Choroid plexus epithelial cell (primary cell): ENCODE measurements around a stretch of chr1.

DNA sequence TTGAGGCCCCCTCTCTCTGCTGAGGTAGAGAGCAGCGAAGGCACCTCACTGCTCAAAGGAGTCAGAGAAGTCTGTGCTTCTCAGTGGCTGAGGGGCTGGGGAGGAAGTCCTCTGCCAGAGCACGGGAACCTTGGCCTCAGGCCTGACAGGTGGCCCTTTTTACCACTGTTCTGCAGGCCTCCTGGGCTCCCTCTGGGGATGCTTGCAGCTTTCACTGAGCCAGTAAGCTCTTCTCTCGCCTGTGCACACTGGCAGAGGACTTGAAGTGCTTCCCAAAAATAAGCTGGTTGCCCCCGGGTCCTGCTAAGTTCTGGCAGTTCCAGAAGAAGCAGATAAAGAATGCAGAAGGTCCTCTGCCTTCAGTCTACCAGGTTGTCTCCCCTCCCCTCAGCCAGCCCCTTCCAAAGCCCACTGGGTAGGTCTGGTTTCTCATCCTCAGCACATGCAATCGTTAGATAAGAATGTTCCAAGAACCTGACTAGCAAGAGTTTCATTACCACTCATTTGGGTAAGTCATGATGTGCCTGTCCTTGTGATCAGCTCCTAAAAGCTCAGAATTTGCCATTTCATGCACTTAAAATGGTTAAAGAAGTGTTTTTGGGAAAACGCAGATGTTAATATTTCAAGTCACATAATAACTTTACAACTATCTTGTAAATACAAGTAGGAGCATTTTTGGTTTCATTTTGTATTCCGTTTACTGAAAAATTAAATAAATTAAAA lies 53.9 kb downstream of the TENT5C start:
- RRBS, result no CpG with 5 or more reads among the region's 7 CpGs

DNA sequence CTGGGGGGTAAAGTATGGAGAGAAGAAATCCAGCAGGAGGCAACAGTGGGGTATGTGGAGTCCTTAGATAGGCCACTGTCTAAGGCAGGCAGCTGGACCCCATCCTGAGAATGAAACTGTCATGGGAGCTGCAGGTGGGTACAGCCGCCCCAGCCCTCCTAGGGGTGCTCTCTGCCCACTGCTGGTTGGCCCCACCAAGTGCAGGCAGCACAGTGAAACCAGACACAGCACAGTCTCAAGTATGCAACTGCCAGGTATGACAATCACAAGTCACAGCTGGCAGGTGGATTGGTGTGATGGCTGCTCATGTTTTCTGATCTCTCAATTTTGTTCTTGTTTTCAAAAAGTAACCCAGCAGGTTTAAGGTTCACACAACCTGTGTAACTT lies 80.6 kb downstream of the TENT5C start:
- RRBS, result no CpG with 5 or more reads among the region's 1 CpG

- RRBS, result no CpG with 5 or more reads among the region's 4 CpGs
These were observed 154.6 kb downstream of the TENT5C start for GRCh38 chr1:117760394-117760967.

- RRBS, result no CpG with 5 or more reads among the region's 2 CpGs
These were observed 32.7 kb downstream of the GDAP2 start for GRCh38 chr1:117896720-117897210.

GRCh38 chr1:117930439-117931075 lies 1.0 kb downstream of the WDR3 start:
- RRBS, result no CpG with 5 or more reads among the region's 12 CpGs

- RRBS, result no CpG with 5 or more reads among the region's 5 CpGs
These were observed 27.2 kb upstream of the HAO2 start for GRCh38 chr1:119341228-119342004.

GRCh38 chr1:119679133-119679572 lies 31.1 kb upstream of the ZNF697 start:
- RRBS, result no CpG with 5 or more reads among the region's 1 CpG

DNA sequence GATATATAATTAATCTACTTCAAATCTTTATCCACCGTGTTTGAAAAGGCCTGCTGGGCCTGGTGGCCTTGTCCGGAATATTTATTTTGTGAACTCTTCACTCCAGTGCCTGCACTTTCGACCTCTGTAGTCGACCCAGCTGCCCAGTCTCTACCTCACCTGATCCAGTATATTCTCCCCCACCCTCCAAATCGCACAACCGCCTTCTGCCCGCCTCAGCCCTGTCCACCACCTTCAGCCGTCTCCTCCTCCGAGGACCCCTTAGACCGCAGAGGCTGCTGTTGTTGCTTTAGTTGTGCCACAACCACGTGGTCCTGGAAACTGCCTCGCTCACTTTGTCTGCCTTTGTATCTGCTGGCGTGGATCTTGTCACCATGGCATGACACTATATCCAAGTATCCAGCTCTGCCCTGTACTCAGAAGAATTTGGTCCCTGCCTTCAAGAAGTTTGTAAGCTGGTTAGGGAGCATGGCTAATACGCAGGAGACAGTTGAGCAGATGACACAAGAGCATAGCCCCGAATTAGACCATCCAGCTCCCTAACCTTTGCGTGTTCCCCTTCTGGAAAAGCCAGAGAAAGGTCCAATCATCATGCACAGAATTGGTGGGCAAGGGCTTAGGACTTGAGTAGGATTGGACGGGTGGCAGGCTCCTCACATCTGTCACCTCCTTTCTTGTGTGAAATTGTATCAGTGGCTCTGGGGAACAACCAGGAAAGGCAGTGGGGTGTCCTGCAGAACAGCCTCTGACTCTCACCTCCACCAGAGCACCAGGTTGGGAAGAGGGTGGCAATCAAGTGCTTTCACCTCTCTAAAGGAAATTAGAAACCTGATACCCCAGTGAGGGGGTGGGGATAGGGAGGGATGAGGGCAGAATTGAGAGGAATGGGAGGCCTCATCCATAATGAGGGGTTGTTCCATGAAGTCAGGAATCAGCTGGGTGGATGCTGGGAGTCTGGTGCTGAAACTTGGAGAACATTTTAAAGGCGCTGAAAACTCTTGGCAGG lies 1.6 kb downstream of the PHGDH start:
- RRBS, result no CpG with 5 or more reads among the region's 18 CpGs

DNA sequence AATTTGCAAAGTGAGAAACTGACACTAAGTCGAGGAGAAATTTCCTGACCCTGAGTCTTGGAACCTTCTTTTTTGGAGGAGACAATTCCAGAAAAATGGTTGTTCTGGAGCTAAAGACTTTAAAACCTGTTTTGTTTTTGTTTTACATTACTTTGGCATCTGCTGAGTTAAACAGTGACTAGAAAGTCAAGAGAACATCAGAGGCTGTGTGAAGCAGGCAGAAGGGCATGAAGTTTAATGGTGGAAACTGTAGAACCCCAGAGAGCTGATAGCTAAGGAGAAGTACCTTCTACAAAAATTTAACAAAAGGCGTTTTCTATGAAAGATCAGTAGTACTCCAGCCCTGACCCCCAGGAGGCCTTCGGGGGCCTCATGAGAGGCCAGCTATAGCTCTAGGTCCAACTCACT lies 10.5 kb upstream of the HMGCS2 start:
- RRBS, result no CpG with 5 or more reads among the region's 3 CpGs

GRCh38 chr1:119782649-119783810 lies 14.3 kb upstream of the HMGCS2 start:
- RRBS, result no CpG with 5 or more reads among the region's 10 CpGs

- RRBS, result no CpG with 5 or more reads among the region's 3 CpGs
These were observed 5.1 kb upstream of the REG4 start for GRCh38 chr1:119816295-119816801.

GRCh38 chr1:120068788-120069064 lies 736 bp downstream of the NOTCH2 start:
- RRBS, result no CpG with 5 or more reads among the region's 23 CpGs

GRCh38 chr1:120460233-120460805 lies 45.5 kb downstream of the NBPF8 start:
- RRBS, result no CpG with 5 or more reads among the region's 2 CpGs

DNA sequence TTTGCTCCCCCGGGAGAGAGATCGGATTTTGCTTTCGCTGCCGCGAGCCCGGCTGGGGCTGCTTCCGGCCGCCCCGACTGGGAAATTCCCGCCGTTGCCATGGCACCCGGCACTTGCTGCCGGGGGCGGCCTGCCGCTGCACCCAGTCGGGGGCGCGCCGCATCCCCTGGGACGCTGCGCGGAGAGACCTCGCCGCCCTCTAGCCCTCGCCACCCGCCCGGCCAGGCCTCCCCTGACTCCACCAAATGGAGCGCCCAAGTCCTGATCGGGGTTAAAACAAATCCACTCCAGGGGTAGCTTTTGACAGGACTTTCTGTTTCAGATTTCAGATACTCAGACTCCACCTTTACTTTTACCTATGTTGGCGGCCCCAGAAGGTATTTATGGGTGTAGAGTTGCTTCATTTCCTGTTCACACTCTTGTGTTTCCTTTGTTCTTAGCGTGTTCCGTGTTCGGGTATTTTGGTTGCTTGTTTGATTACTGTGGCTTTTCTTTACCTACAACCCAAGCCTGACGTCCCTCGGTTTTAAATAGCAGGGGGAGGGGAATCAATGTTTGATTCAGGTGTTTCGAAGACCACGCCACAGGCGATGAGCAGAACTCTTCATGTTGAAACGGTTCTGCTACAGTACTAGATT lies 24.6 kb downstream of the PPIAL4A start:
- RRBS, result no CpG with 5 or more reads among the region's 39 CpGs

DNA sequence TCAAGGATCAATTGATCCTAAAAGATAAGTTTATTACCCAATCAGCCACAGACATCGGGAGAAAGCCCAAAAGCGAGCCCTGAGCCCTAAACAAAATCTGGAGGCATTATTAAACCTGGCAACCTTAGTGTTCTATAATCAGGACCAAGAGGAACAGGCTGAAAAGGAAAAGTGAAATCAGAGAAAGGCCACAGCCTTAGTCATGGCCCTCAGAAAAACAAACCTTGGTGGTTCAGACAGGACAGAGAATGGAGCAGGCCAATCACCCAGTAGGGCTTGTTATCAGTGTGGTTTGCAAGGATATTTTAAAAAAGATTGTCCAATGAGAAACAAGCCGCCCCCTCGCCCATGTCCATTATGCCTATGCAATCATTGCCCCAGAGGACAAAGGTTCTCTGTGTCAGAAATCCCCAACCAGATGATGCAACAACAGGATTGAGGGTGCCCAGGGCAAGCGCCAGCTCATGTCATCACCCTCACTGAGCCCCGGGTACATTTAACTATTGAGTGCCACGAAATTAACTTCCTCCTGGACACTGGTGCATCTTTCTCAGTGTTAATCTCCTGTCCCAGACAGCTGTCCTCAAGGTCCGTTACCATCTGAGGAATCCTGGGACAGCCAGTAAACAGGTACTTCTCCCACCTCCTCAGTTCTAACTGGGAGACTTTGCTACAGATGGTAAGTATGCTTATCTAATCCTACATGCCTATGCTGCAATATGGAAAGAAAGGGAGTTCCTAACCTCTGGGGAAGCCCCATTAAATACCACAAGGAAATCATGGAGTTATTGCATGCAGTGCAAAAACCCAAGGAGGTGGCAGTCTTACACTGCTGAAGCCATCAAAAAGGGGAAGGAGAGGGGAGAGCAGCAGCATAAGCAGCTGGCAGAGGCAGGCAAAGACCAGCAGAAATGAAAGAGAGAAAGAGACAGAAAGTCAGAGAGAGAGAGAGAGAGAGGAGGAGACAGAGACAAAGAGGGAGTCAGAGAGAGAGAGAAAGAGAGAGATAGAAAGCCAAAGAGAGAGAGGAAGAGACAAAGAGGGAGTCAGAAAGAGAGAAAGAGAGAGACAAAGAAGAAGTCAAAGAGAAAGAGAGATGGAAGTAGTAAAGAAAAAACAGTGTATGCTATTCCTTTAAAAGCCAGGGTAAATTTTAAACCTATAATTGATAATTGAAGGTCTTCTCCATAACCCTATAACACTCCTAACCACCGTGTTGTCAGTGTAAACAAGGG lies 326.9 kb downstream of the SRGAP2C start:
- RRBS, result no CpG with 5 or more reads among the region's 9 CpGs

DNA sequence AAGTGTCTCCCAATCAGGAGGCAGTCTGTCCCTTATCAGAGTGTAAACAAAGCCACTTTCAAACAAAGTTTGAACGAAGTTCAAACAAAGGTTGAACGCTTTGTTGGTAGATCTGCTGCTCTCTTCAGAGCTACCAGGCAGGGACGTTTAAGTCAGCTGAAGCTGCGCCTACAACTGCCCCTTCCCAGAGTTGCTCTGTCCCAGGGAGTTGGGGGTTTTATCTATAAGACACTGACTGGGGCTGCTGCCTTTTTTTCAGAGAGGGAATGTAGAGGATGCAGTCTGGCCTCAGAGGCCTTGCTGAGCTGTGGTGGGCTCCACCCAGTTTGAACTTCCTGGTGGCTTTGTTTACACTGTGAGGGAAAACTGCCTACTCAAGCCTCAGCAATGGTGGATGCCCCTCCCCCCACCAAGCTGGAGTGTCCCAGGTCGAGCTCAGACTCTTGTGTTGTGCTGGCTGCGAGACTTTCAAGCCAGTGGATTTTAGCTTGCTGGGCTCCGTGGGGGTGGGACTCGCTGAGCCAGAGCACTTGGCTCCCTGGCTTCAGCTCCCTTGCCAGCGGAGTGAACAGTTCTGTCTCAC lies 401.9 kb downstream of the SRGAP2C start:
- RRBS, result no CpG with 5 or more reads among the region's 9 CpGs

- RRBS, result no CpG with 5 or more reads among the region's 14 CpGs
These were observed 47.1 kb upstream of the PPIAL4F start for GRCh38 chr1:144545464-144546132.

- RRBS, result no CpG with 5 or more reads among the region's 25 CpGs
These were observed 27.5 kb downstream of the PPIAL4D start for GRCh38 chr1:145214338-145214918.

DNA sequence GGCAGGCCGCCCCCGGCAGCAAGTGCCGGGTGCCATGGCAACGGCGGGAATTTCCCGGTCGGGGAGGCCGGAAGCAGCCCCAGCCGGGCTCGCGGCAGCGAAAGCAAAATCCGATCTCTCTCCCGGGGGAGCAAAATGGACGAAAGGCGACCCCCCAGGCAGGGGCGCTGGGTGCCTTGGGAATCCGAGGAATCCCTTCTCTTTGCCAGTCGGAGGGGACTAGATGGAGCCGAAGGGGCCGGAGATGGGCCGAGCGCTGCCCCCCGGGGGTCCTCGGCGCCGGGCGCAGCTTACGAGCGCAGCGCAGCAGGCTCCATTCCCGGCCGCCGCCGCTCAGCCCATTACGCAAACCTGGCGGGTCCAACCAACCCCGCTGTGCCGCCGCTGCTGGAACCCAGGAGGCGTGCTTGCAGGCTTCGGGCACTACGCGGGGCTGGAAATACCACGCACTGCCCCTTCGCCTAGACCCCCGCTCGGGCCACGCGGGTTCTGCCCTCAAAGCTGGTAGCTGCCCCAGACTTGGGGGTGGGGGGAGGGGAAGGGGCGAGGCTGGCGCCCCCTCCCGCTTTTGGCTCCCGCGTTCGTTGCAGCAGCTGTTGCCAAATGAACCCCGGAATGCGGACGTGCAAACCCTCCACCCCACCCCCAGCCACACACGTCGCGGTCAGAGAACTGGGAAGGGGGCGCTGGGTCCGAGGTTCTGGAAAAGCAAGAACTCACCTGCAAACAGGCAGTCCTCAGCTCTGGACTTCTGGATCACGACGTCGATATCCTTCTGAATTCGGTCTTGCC lies 26.9 kb downstream of the PPIAL4D start:
- RRBS, result no CpG with 5 or more reads among the region's 68 CpGs

DNA sequence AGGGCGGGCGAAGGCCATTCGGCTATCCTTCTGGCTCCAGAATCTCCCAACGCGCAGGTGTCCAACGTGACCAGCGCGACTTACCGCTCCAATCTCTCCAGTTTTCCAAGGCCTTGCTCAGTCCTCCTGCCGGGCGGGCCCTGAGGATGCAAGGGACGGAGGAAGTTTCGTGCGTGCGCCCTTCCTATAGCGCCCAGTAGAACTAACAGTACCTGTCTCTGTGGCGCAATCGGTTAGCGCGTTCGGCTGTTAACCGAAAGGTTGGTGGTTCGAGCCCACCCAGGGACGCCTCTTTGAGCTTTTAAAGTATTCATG lies 45.5 kb upstream of the PPIAL4D start:
- RRBS, result no CpG with 5 or more reads among the region's 24 CpGs